Bronchial lymph node (tissue), 1 donor: ENCODE measurements around the genes TP53BP1, SERF2 and SPG11.

DNA sequence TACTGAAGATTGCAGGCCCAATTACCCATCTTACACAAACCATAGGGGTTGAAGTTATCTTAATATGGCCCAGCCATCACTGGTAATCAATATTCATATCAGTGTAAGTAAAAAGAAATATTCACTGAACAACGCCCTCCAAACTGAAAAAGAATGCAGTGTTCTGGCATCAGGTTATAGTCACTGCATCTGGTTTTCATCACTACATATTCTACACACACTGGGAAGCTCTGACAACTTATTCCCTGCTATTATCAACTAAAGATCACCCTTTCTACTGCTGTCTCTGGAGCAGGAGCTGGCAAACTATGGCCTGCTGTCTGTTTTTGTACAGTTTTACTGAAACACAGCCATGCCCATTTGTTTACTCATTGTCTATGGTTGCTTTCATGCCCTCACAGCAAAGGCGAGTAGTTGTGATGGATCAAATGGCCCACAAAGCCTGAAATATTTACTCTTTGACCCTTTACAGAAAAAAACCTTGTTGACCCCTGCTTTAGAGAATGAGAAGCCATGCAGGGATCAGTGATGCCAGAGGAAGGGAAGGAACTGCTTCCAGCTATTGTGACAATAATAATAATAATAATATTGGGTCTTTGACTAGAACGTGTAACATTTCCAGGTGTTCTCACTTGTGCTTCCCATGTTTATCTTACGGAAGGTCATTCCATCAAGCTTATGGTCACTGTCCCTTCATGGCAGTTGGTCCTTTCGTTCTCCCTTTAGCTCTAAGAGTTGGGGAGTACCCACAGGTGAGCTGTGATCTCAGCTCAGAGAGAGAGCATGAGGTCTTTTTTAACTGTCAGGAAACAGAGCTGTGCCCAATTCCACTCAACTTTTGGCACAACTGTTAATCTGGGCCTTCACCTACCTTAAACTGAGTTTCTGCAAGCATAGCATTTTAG, 35.5 kb downstream of the TUBGCP4 start:
- PRO-cap: no peak

GRCh38 chr15:43492611-43493642, at the start of gene TP53BP1:
Gene TP53BP1 (minus strand): TSS chr15:43493156.
- PRO-cap: bidirectional peak, plus-strand start at chr15:43493262, minus-strand start at chr15:43493156

- PRO-cap: no peak
Observed at GRCh38 chr15:43527684-43528700, 10.6 kb downstream of the MAP1A start.

DNA sequence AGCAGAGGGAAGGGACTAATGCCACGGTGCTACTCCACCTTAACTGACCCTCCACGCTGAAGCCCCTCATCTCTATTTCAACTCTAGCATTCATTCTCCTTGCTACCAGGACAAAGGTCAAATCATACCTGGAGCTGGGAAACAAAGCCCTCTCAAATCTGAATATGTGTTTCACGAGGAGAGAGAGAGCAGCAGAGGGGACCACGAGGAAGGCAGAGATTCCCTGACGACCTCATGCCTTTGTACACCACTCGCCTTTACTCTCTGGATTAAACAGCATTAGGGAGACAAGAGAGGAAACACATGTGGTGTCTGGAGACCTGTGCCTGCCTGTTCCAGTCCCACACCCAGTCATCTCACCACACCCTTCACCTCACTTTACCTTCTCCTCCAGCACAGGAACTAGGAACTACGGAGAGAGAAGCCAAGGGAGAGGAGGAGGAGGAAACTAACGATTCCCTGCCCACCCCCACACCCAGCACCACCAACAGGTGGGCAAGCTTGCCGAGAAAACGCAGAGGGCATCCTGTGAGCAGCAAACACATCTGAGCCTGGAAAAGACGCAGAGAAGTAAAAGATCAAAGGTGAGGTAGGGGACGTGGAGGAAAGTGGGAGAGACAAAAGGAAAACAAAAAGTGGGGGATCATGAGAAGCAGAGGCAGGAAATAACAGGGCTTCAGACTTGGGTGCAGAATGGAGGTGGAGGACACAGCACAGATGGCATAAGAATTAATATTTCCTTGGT, 967 bp upstream of the CKMT1B start:
- PRO-cap: no peak

- PRO-cap: no peak
Observed at GRCh38 chr15:43770282-43770776, 6.4 kb downstream of the ELL3 start.

- PRO-cap: unidirectional peak, minus-strand start at chr15:43791935; bidirectional peak, plus-strand start at chr15:43792320, minus-strand start at chr15:43792010
Observed at GRCh38 chr15:43791636-43792419, at the start of gene SERF2. Gene SERF2 (plus strand): TSS chr15:43792320.

GRCh38 chr15:43903776-43904212, 77.0 kb downstream of the WDR76 start:
- PRO-cap: no peak

GRCh38 chr15:44038700-44039266, 156.3 kb downstream of the FRMD5 start:
- PRO-cap: no peak

DNA sequence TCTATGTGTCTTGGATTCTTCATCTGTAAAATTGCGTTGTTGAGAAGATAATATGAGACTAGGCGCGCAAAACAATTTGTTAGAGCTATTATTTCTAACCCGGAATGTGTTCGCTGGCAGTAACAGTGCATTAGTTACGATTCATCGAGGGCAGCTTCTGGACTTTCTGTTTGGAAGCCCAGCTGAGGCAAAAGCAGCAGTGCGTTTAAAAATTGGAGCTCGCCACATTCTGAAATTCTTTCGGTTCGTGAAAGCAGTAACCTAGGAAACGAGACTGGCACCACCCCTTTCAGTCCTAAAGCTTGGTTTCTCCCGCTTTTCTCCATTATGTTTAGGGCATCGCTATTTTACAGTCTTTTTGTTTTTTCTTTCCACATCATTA, 803 bp upstream of the GOLM2 start:
- PRO-cap: bidirectional peak, plus-strand start at position 325 of the sequence, minus-strand start at position 226 of the sequence

DNA sequence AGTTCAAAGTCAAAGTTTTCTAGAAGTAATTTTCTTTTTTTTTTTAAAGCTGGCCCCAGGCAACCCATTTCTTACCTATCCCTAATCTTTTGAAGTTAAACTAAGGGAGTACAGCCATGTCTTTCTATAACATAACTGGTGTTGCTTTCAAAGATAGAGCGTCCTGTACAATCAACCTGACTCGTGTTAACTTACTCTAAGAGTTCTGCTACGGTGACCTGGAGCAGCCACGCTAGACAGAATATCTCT, 36.1 kb downstream of the GOLM2 start:
- PRO-cap: no peak

- PRO-cap: no peak
Observed at GRCh38 chr15:44474058-44474370, 46.6 kb downstream of the CTDSPL2 start.

DNA sequence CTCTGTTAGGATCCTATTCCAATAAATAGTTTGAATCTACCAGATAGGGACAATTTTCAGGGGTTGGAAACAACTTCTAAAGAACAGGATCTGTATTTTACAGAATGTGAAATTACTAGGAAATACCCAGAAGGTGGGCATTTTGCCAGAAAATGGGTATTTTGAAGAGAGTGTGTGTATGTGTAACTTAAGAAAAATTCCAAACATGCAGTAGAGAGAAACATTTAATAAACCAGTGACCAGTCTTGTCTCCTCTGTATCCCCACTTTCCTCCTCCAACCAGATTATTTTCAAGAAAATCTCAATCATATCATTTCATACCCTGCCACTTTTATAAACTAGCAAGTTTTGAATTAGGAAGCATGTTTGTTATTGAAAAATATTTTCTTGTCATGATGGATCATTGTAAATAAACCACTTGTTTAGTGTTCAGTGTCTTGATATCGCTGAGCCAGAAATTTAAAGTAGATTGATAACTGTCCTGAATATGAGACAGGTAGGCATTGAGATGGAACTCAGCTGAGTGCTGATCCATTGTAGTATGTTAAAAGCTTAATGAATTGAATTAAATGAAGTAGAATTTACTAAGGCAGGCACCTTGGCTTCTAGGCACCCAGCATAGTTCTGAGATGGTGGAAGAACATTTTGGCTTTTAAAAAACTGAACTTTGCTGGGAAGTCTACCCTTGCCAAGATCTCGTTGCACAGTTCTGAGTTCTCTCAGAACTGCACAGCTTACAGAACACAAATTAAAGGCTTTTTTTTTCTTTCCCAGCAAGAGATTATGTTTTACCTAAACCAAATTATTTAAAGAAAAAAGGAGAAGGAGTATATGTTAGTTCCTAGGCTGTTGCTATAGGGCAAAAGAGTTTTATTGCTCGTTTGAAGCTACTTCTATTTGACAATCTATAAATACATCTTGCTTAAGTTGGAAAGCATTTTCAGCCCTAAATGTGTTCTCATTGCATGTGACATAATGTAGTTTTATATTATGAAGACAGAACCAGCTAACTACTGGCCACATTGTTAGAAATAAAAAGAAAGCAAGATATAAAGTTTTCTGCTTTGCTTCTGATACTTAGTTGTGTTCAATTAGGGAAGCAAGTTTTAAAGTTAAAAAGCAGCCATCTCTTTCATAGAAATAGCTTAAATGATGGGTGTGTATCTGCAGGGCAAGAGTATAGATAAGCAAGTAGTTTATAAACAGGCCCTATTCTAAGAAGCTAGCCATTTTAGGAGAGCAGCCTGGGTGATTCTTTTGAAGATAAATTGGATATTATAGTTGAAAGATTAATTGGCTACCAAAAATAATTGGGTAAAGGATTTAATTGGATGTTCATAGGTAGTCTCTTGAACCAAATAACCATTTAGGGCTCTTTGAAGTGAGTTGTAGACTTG, 5.1 kb downstream of the EIF3J start:
- PRO-cap: no peak

GRCh38 chr15:44662999-44664066, at the start of gene SPG11:
Gene SPG11 (minus strand): TSS chr15:44663662.
- PRO-cap: bidirectional peak, plus-strand start at chr15:44663210, minus-strand start at chr15:44663136; bidirectional peak, plus-strand start at chr15:44663781, minus-strand start at chr15:44663662; bidirectional peak, plus-strand start at chr15:44663842, minus-strand start at chr15:44663860

DNA sequence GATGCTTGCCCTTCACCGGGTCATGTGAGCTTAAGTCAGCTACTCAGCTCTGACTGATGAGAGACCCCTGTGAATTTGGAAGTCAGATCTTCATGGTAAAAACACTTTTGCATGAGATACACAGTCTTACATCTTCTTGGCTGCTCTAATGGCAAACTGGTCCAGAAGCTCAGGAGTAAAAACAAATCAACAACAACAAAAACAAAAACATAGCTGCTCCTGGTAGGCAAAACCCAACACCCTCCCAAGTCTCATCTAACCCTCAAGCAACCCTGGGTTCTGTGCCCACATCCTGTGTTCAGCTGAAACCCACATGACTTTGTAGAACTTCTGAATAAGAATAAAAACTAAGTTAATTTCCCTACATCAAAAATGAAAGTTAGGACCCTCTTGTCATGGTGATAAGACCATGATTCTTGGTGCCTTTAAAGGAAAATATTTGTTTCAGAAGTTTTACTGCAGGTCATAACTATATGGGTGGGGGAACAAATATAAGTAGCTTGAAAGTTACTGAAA, 13.9 kb upstream of the SPG11 start:
- PRO-cap: unidirectional peak, minus-strand start at position 257 of the sequence

GRCh38 chr15:44710031-44710635, 990 bp downstream of the PATL2 start:
- PRO-cap: bidirectional peak, plus-strand start at chr15:44710364, minus-strand start at chr15:44710333

DNA sequence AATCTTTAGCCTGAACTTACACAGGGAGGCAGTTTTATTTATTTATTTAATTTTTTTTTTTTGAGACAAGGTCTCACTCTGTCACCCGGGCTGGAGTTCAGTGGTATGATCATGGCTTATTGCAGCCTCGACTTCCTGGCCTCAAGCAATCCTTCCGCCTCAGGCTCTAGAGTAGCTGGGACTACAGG, 8.5 kb downstream of the B2M start:
- PRO-cap: no peak

DNA sequence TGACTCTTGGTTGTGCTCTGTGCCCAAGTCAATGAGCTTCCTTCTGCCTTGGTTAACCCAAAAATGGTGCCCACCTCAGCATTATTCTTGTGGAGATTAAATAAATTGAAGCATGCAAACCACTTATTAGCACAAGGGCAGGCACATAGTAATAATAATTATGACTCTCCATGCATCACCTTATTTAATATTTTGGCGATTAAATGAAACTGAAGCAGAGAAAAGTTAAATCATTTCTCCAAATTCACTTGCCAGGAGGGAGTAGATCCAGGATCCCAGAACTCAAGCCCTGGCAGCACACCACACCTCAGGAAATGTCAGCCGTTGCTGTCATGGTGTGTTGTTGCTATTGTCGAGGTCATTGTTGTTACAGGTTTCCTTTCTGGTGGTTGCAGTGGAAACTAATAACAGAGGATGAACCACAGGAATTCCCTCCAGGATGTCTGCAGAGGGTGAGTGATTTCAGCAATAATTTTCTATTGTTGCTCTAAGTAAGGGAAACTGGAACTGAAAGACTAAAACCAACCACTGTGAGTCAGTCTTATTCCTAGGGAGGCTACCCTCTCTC, 102.4 kb downstream of the TRIM69 start:
- PRO-cap: no peak

DNA sequence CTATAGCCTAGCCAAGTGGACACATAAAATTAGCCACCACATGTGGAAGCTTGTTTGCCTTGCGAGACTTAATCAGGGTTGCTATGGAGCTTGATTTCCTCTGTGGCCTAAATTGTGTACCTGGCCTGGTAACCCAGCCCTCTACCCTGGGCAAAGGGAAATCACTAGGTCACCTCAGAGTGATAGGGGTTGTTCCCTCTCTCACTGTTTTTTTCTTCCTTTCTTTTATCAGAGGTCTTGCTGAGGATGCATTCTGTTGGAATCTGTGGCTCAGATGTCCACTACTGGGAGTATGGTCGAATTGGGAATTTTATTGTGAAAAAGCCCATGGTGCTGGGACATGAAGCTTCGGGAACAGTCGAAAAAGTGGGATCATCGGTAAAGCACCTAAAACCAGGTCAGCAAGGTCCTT, 20.0 kb downstream of the SORD start:
- PRO-cap: no peak

DNA sequence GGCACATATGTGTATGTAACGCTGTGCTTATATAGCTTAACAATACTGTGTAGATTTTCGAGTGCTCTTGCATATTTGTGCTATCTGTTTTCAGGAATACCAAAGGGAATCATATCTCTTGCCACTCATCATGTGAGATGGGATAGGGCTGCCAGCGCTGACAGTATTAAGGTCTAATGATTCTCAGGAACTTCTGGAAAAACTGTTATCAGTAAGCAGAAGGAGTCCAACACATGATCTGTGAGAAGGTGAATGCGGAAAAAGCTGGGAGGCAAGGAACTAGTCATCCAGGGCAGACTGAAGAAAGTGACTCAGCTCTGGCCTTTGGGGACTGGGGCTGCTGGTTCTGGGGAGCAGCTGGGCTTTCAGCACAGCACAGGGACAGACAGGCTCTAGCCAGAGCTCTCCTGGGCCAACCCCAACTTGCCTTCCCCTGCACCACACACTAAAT, 34.3 kb downstream of the DUOX2 start:
- PRO-cap: no peak

GRCh38 chr15:45117550-45118404, 3.7 kb downstream of the DUOXA2 start:
- PRO-cap: no peak